Smooth muscle cell (in vitro differentiated cells): ENCODE measurements around the genes MMP27, MMP3, DCUN1D5, ELMOD1 and SLN.

GRCh38 chr11:102458419-102458940, 5.9 kb upstream of the TMEM123 start:
- RAMPAGE, long total RNA = no peak

GRCh38 chr11:102602992-102603573, 22.0 kb downstream of the MMP20 start:
- RAMPAGE, long total RNA = no peak

GRCh38 chr11:102705475-102705903, at the start of gene MMP27:
TSS of gene MMP27 (minus strand) at chr11:102705769.
- RAMPAGE, long total RNA = no peak

DNA sequence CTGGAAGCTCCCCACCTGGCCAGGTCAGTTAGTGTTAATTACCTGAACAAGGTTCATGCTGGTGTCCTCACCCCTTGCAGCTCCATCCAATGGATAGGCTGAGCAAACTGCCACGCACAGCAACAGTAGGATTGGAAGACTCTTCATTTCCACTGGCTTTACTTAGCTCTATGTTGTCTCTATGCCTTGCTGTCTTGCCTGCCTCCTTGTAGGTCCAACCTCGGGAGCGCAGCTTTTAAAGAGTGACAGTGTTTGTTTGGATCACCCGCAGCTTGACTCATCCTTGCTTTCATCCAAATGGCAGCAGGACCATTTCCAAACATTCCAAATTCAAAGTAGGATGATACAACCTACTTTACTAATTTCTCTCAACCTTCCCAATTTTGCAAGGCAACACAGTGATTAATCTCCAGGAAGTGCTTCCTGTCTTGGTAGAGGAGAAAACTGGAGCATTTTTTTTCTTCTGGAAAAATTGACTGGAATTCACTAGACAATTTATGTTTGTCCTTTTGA, at the start of gene MMP3:
TSS of gene MMP3 (minus strand) at position 210 of the 513 bp plus-strand sequence.
- RAMPAGE, long total RNA = no peak

DNA sequence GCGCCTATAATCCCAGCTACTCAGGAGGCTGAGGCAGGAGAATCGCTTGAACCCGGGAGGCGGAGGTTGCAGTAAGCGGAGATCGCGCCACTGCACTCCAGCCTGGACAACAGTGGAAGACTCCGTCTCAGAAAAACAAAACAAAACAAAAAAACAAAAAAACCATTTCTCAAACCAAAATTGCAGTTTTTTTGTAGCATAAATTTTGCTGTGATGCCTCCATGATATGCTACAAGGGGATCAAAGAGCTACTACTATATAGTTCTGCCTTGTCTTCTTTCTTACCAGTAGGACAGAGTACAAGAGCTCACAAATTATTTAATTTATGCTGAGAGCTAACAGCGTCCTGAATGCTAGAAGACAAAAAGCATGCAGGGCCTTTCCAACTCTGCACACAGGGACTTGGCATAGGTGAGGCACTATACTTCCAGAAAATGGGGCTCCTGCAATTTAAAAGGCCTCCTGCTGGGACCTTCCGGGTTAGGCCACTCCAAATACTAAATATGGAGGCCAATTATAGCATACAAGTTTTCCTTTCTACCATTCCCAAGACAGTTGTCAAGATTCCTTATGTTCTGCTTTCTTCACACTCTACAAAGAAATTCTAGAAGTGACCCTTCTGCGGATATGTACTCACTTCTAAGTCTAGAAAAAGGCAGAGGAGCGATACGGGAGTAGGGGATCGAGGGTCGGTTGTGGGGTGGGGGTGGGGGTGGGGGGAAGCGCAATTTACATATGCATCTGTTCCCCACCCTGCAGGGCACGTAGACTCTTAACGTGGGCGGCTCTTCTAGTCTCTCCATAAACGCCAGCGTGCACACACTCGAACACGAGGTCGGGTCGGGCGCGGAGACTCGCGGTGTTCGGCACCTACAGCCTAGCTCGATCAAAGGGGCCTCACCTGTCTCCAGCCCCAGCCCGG, 916 bp downstream of the DCUN1D5 start:
- RAMPAGE, long total RNA = no peak

DNA sequence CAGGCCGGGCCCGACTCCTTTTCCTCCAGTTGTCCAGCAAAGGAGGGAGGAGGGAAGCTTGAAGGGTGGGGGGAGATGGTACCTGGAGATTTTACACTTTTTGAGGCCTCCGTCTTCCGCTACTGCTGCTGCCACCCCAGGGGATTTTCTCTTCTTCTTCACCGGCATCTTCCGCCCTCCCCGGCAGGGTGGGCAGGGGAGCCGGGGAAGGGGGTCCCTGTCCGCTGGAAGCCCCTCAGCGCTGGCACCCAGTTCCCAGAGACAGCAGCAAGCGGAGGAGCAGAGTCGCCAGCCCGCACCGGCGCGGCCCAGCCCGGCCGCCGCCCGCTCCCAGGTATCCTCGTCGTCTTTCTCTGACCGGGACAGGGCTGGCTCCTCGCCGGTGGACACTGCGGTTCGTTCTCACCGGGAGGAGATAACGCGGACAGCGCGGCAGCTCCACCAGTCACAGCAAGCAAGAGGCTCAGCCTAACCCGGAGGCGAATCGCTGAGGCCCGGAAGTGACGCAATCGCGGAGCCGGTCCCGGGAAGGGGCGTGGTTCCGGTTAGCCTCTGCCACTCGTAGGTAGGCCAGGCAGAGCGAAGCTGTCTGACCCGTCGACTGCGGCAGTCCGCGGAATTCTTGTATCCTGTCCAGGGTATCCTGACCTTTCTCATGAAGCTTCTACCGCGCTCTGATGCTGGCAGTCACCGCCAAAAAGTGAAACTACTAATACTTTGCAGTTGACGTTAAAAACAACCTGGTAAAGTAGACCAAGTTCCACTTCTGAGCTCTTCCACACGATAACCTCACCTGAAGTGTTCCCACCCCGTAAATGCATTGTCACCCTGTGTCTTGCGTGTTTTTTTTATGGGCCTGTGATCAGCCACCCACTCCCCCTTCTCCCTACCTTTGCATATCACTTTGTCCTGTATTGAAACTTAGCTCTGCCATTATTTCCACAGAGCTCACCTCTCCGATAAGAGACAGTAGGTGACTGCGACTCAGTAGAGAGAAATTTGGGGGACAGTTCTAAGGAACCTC, at the start of gene DCUN1D5:
TSS of gene DCUN1D5 (minus strand) at position 456 of the 1,024 bp plus-strand sequence.
- RAMPAGE, long total RNA = start-site peak on the minus strand centred at position 428 of the sequence, 76 bp wide, 1,238 and 781 reads in 2 replicates

- RAMPAGE, long total RNA = no peak
These were observed 263.3 kb upstream of the DDI1 start for GRCh38 chr11:103772967-103773635.

- RAMPAGE, long total RNA = no peak
These were observed 91.4 kb downstream of the CASP4 start for GRCh38 chr11:104876968-104877416.

DNA sequence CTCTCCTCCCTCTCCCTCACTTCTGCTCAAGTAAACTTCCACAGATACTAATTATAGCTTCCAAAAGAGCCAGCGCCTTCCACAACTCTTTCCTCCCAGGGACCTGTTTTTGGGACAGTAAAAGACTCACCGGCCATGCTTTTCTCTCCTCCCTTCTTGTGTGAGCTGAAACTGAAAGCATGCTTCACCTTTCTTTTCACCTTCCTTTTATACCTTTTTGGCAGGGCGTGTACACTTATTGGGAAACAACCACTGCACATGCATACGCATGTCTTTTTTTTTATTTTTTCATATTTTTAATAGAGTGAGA, 26.2 kb upstream of the CARD16 start:
- RAMPAGE, long total RNA = no peak

DNA sequence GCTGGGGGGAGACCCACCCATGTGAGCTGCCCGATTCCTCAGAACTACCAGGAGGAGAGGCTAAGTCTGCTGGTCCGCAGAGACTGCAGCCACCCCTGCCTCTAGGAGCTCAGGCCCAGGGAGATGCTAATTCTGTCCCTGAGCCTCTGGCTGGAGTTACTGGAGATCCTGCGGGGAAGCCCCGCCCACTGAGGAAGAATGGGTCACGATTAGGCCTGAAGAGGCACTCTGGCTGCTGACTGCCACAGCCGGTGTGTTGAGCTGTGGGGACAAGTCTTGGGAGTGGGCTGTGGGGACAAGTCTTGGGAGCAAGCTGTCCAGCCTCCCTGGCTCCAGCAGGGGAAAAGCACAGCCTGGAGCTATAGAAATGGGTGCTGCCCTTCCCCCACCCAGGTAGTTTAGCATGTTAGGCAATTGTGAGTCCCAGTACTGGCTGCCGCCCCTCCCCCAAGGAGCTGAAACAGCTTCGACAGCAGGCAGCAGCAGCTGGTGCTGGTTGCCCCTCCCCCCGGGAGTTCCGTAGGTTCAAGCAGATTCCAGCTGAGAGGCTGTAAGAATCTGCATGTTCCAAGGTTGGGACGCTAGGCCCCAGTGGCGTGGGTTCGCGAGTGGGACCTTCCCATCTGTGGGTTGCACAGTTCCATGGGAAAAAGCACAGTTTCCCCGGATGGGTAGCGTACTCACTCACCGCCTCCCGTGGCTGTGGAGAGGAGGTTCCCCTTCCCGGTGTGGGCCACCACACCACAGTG, 61.7 kb downstream of the MSANTD4 start:
- RAMPAGE, long total RNA = no peak

GRCh38 chr11:106001998-106002575, 20.0 kb downstream of the MSANTD4 start:
- RAMPAGE, long total RNA = no peak

DNA sequence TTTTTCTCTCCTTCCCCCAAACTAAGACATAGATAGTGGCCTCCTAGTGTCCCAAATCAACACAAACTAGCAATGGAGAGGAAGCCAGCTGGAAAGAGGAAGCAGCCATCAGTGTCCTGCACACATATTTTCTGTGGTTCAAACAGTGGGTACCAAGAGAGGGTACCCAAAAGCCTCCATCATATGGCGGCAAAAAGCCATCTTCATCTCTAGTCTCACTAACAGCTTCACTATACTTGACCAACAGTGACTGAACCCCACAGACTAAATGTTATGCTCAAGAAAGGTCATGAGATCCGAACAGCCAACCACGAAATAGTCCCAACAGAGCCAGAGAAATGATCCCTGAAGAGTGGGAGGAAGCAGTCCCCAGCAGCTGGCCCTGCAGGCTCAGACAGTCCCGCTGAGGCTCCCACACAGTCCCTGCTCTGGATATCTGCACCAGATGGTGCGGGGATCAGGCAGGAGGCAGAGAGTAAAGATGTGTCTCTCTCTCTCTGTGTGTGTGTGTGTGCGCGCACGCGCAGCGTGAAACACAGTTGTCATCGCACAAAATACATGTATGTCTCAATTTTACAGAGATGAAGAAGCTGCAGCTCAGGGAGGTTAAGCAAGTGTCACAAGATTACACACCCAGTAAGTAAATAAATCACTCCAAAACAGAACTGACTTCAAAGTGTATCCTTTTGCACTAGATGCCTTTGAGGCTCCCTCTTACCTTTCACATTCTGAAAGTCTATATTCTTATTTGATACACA, 28.0 kb downstream of the GUCY1A2 start:
- RAMPAGE, long total RNA = no peak

- RAMPAGE, long total RNA = no peak
These were observed 912 bp upstream of the GUCY1A2 start for GRCh38 chr11:107018970-107019806.

GRCh38 chr11:107590862-107591601, at the start of gene ELMOD1:
TSS of gene ELMOD1 (plus strand) at chr11:107591147.
- RAMPAGE, long total RNA = no peak

GRCh38 chr11:107711885-107712321, at the start of gene SLN:
TSS of gene SLN (minus strand) at chr11:107712056.
- RAMPAGE, long total RNA = no peak

GRCh38 chr11:107840520-107841268, 17.9 kb downstream of the SLC35F2 start:
- RAMPAGE, long total RNA = no peak

DNA sequence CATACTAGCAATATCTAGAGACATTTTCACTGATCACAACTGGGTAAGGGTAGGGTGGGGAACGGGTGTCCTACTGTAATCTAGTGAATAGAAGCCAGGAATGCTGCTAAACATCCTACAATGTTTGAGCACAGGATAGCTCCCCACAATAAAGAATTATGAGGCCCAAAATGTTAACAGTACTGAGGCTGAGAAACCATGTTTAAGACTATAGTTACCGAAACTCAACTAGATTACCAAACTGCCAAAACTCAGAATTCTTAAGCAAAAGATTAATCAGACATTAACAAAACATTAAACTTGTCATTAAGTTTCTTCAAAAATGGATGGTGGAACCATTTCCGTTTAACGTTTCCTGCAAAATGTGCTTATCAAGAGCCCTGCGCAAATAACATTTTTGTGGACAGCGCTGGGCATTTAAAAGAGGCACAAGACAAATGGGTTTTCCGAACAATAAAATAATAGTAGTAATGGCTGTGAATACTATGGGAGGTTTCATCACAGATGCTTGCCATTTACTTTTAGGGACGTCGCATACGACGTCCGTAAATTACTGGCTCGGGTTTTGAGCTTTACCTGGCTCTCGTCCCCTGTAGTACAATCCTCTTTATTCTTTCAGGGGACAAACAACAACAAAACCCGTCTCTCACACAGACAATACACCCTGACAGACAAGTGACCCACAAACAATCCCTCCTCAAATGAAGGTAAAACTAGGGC, 1.1 kb downstream of the NPAT start:
- RAMPAGE, long total RNA = no peak

GRCh38 chr11:108567831-108568619, 25.5 kb downstream of the EXPH5 start:
- RAMPAGE, long total RNA = no peak

DNA sequence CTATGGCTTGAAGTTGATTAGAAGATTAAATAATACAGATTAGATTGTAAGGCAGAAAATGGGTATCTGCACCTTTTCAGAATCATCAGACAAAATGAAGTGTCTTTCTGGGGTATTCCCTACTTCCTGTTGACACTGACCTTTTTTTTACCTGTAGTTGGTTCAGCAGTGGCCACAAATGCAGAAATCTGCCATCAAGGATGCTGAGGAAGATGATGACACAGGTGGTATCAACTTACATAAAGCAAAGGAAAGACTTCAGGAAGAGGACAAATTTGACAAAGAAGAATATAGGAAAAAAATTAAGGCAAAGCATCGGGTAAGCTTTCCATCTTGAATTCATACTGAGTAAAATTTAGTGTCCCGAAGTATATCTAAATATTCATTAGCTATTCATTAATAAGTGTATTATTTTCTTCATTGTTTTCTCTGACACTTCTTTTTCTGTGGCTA, 176.3 kb downstream of the DDX10 start:
- RAMPAGE, long total RNA = no peak

DNA sequence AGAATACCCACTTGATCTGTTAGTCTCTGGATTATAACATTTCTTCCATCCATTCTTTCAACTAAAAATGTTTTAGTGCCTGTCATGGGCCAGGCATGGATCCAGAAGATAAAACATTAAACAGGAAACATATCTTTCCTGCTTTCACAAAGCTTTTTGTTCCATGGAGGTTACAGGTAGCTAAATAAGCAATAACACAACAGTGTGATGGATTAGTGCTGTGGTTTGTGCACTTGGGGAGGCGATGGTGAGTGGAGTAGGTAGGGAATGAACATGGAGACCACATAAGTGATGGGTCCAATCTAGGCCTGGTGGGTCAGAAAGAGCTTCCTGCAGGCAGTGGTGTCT, 258.6 kb downstream of the DDX10 start:
- RAMPAGE, long total RNA = no peak